ENCODE measurements around the gene SCGB1D4.

GRCh38 chr11:61716775-61717473 lies 35.5 kb upstream of the MYRF start:
- RRBS, result no CpG with 5 or more reads among the region's 9 CpGs

DNA sequence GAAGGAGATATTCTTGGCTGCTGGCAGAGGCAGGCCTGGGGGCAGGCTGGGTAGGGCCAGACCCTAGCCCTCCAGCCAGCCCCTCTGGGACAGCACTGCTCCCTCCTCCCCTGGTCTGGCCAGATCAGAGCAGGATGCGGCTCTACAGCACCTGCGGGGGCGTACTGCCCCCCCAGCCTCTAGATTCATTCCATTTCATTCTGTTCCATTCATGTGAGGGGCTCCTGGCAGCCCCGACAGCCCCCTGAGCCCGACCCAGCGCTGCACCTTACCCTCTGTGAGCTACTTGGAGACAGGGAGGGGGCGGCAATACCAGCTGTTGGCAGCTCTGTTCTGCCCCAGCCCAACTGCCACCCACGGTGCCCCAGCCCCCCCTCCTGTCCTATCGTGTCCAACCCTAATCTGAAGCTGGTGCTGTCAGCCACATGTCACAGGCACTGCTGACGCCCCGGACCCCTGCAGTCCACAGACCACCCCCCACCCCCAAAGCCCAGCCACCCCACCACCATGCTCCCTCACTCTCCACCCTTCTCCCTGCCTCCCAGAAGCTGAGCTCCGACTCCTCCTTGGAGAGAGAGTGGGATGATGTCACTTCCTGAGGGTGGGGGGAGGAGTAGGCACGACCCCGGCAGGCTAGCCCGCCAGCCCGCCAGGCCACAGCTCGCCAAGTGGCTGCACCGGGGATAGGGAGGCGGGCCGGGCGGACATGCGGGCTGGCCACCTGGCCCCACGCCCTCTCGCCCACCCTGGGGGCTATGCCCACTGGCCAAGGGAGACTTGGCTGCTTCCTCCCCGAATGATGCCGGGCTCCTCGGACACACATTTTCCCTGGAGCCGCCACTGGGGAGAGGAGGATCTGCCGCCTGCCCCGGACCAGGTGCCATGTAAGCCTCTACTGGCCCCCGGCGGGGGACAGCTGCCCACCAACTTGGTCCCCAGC lies 34.0 kb upstream of the MYRF start:
- RRBS, result 2% methylated on average over 15 of the region's 32 CpGs

GRCh38 chr11:61756403-61757204 lies 4.2 kb downstream of the MYRF start:
- RRBS, result no CpG with 5 or more reads among the region's 10 CpGs

GRCh38 chr11:61768628-61769740 lies 16.5 kb downstream of the MYRF start:
- RRBS, result 3% methylated on average over 5 of the region's 39 CpGs

GRCh38 chr11:61769959-61770591 lies 17.6 kb downstream of the MYRF start:
- RRBS, result no CpG with 5 or more reads among the region's 16 CpGs

- RRBS, result 16% methylated on average over 1 of the region's 4 CpGs
These were observed 19.6 kb downstream of the MYRF start for GRCh38 chr11:61772064-61772393.

DNA sequence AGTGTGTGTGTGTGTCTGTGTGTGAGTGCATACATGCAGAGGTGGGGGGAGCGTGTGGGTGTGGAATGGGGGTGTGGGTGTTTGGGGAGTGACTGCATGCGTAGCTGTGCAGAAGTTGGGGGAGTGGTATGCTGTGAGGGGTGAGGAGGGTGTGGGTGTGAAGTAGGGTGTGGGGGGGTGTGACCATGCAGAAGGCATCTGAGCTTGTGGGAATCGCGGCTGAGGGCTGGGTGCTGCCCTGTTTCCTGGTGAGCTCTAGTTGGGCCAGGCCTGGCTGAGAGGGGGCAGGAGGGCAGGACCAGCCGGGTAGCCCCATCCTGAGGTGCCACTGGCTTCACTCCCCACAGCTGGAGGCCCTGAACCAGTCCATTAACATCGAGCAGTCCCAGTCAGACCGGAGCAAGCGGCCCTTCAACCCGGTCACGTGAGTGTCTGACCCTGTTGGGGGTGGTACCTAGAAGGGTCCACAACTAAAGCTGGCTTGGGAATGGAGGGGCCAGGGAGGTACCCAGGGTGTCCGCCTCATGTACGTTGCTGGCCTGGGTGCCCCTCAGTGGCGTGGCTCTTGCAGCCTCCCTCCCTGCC lies 16.6 kb downstream of the TMEM258 start:
- RRBS, result 54% methylated on average over 3 of the region's 13 CpGs

- RRBS, result no CpG with 5 or more reads among the region's 8 CpGs
These were observed 6.1 kb downstream of the FADS1 start for GRCh38 chr11:61810575-61811219.

- RRBS, result no CpG with 5 or more reads among the region's 20 CpGs
These were observed 1.1 kb upstream of the FADS2 start for GRCh38 chr11:61826826-61827505.

DNA sequence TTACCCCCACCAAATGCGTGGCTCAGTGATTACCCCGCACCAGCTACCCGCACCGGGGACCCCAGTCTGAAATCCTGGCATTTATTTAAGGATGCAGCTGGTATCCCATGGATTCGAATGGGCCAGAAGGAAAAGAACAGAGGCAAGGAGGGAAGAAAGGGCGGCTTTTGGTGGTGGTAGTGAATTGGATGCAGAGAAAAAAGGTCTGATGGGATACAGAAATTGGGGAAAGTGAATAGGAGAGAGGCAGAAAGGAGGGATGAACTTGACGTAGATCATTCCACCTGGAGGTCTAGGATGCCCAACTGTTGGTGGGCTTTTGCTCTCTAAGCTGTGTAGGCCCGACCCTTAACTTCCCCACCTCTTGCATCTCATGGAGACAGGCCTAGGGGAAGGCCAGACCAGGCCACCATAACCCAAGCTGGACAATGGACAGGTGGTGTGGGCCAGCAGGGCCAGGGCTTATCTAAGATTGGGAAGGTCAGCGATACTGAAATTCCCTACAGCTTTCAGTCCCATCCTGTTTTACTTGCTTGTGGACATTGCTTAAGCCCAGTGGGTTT lies 1.5 kb downstream of the FADS2 start:
- RRBS, result no CpG with 5 or more reads among the region's 9 CpGs

GRCh38 chr11:61881282-61881597 lies 10.1 kb downstream of the FADS3 start:
- RRBS, result no CpG with 5 or more reads among the region's 1 CpG

DNA sequence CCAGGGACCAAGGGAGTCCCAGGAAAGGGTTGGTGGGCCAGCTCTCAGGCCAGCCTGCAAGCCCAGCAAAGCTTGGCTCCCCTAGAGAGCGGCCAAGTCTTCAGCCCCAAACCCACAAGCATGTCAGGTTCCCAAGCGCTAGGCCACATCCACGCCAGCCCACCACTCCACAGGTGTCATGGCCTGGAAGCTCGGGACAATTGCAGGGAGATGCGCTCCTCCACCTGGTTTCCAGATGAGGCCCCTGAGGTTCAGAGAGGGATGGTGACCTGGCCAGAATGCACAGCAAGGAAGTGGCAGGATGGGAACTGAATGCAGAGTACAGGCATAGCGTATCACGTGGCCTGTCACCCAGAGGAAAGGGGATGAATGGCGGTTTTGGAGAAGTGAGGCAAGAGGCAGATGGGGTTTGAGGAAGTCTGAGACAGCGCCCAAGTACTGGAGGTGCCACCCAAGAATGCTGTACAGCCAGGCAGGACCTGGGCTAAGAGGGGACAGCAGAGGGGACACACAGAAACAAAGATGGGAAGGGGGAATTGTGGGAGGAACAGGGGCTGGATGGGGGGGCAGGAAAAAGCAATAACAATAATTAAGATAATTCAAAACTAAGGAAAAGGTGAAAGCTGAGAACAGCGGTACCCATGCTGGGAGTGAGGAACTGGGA lies 4.9 kb downstream of the RAB3IL1 start:
- RRBS, result no CpG with 5 or more reads among the region's 10 CpGs

DNA sequence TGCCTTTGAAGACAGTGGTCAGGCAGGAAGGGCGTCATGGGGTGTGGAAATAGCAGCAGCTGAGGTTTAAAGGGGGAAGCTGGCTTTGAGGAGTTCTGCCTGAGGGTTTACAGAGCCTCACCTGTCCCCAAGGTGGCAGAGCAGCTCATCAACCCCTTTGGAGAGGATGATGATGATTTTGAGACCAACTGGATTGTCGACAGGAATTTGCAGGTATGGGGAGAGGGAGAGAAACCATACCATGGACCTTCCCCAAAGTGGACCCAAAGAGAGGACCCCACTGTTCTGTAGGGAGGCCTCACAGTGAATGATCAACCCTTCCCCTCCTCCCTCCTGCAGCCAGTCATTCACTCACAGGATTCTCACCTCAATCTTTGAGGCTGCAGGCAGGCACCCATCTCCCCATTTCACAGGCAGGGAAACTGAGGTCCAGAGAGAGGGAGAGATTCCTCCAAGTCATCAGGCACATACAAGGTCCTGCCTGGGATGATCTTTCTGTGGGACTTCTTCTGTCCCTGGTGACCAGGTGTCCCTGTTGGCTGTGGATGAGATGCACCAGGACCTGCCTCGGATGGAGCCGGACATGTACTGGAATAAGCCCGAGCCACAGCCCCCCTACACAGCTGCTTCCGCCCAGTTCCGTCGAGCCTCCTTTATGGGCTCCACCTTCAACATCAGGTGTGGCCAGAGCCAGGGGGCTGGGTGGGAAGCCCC lies 7.9 kb downstream of the FTH1 start:
- RRBS, result no CpG with 5 or more reads among the region's 8 CpGs

DNA sequence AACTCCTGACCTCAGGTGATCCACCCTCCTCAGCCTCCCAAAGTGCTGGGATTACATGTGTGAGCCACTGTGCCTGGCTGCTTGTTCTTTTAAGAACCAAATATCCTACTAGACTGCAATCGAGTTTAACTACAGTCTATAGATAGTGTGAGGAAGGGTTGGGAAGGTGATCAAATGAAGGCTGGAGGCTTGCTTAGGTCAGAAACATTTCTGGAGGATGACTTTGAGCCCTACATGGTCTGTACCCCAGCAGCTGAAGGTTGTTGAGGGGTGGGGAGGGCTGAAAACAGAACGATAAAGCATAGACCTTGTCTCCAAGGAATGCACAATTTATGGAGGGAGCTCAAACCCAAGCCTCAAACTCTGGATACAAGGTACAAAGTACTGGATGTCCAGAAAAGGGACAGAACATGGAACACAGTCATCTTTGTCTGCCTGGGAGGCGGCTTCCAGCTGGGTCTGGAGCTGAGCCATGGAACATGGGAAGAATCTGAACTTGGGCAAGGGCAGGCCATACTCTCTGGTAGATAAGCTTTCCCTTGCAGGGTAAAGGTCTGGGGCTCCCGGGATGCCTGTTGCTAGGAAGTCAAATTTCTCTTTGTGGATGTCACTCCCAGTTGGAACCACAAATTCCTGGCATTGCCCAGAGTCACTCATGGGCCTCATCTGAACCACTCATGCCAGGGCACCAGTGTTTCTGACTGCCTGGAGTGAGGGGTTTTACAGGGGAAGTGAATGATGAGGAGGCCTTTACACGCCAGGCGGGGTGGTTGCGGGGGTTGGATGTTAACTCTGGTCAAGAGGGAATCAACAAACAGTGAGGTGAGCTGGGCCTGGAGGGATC lies 6.0 kb downstream of the FTH1 start:
- RRBS, result no CpG with 5 or more reads among the region's 7 CpGs

DNA sequence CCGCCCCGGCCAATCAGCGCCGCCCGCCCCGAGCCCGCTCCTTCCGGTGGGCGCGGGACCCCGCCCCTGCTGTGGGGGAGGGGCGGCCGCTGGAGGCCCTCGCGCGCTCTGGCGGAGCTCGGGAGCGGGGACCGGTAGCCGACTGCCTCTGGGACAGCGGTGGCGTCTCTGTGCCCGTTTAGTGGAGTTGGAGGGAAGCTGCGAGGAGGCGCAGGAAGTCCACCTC lies 159 bp upstream of the FTH1 start:
- RRBS, result 1% methylated on average over 21 of the region's 26 CpGs

DNA sequence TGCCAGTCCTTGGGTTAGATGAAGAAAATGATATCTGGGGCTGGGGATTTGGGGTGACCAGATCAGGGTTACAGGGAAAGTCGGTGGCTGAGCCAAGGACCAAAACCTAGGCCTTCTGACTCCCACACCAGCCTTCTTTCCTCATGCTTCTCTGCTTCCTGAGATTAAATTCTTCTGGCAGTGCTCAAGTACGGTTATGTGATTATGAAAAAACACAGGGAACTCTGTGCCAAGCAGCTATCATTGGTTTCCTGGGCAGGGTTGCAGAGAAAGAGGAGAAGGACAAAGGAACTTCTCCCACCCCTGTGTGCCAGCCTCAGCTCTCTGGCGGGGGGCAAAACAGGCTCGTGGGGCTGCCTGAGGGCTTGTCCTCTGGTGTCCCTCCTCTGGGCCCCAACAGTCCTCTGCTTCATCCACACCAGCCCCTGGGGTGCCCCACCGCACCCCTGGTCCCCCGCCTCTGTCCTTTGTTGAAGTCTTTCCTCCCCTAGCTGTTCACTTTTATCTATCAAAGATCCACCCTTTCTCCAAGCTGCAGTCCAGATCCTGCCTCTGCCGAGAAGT lies 11.3 kb upstream of the FTH1 start:
- RRBS, result no CpG with 5 or more reads among the region's 7 CpGs

DNA sequence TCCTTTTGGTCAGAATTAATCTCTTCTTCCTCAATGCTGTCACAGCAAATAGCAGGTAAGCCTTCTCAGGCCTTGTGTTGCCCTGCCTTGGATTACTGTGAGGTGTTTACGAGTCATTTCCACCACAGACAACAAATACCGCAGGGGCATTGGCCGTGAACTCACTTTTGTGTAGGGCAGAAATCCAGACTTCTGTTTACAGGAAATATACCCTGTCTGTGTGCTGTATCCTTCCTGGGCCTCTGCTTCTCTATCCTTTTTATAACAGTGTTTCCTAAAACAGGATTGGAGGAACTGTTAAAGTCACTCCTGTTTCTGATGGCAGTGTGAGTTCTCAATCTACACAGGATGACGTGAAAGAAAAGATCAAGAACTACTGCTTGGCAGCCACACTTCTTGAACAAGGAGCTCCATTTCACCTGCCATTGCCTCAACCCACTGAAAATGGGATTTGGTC lies 66.2 kb upstream of the FTH1 start:
- RRBS, result no CpG with 5 or more reads among the region's 4 CpGs

DNA sequence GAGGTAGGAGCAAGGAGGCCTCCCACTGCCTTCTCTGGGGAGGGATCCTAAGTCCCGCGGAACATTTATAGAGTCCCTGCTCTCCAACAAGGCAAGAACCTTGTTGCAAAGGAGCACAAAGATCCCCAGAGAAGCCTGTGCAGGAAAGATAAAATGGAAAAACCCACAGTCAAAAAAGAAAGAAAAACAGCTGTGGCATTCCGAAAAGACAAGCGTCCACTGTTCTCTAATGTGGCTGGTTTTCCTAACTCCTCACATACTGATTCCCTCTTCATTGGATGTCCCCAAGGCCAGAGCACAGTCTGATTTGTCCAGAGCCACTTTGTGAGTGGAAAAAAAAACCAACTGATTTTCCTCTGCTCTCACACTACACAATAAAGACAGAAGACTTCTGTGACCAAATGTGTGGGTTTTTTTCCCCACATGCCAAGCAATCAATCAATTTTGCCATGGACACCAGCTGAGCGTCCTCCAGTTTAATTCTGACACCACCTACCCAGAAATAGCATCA lies 62.0 kb upstream of the INCENP start:
- RRBS, result no CpG with 5 or more reads among the region's 5 CpGs

DNA sequence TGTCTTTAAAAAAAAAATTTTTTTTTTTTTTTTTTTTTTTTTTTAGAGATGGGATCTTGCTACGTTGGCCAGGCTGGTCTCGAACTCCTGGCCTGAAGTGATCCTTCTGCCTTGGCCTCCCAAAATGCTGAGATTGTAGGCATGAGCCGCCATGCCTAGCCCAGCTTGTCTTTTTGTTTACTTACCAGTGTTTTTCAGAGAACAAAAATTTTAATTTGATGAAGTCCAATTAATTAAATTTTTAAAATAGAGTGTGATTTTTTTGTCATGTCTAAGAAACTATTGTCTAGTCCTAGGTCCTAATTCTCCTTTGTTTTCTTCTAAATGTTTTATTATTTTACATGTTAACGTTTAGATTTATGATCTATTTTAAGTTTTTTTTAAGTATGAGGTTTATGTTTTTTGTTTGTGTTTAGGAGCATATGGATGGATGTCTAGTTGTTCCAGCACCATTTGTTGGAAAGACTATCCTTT lies 29.9 kb downstream of the INCENP start:
- RRBS, result no CpG with 5 or more reads among the region's 4 CpGs

GRCh38 chr11:62298901-62299347 lies at the start of gene SCGB1D4:
SCGB1D4 (minus strand) TSS chr11:62299075.
- RRBS, result no CpG with 5 or more reads among the region's 7 CpGs

Measured in non-pigmented ciliary epithelial cell (primary cell).